ENCODE measurements around a stretch of chr6.

DNA sequence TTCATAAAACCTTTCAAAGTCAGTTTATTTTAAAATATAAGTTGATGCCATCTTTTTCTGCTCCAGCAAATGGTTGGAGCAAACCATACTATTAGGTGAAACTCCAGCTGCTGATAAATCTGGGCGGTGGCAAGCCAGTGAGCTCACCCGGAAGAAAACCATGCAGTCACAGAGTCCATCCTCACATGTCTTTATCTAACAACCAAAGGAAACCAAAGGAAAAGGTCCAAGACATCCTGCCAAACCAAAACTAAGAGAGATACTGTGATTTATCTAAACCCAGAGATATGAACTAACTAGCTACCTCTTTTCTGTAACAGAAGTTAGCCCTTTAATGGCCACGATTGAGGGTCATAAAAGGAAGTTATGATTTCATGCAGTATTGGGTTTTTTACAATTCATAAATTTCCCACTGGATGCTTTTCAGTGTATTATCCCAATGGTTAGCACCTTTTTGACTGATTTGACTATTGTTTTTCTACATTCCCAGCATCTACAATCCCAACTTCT is 72.5 kb downstream of the HIVEP2 start:
- PRO-cap = no peak
- RAMPAGE, long total RNA, 4 experiments = no peak in any of the 4 experiments

- PRO-cap = no peak
- RAMPAGE, long total RNA, 4 experiments = no peak in any of the 4 experiments
Observed at GRCh38 chr6:143061804-143062126, 1.1 kb downstream of the AIG1 start.

DNA sequence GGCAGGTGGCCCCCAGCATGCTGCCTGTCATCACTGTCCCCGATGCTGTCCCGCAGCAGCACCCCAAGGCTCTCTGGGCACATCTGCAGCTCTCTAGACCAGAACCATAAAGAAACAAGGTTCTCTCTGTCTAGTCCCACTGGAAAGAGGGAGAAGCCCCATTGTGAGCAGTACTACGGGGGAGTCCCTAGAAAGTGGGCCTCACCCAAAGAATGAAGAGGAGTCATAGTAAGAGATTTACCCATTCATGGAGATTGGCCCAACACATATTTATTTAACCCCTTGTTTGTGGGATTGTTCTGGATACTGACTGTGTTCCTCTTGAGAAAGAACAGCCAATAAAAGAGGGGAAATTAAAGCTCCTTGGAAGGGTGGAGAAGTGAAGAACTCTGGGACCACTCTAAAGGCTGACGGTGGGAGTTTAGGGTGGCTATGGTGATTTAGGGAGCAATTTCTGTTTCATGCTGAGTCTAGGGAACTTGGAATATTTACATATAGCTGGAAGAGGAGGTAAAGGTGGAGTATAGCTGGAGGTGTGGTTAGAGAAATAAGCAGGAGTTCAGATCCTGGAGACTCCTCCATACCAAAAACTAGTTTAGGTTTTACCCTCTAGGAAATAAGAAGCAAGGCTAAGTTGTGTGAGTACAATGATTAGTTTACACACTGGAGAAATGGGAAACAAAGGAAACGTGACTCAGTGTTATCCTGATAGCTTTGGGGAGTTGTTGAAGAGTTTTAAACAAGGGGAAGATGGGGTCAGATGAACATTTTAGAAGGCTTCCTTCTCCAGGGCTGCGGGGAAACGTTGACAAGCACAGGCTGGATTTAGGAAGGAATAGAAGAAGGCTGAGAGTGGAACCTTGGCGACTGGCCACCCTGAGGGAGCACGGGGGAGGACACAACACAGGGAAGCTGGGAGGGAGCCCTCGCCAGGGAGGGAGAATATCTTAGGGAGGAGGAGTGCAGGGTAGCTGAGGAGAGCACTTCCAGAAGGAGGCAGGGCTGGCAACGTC is 134.4 kb downstream of the AIG1 start:
- PRO-cap = no peak
- RAMPAGE, long total RNA, 4 experiments = no peak in any of the 4 experiments

DNA sequence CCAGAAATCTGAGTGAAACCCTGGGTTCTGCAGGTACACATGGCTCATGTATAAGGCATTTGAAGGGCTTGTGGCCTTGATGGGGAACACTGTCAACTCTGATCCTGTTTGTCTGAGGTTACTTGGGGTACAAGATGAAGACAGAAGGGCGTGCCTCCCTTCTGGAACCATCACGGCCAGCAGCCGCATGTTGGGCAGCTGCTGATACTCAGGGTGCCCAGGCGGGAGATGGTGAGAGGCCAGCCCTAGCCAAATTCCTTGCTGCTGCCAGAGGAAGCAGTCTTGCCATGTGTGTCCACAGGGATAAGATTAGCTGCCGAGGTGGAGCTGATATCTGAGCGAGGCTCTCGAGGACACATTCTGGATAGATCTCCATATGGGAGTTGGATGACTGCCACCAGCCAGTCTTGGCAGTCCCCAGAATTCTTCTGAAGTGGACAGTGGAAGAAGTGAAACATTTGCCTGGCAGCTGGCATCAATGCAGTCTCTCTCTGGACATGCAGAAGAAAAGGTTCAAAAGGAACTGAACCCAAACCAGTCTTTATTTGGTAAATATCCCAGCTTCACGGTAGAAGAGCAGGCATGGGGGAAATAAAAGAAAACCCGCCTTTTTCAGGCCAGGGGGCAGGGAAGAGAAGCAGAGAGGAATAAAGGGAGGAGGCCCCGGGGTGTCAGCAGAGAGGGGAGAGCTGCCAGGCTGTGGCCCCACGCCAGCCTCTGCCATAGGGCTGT is 3.5 kb upstream of the FUCA2 start:
- PRO-cap = no peak
- RAMPAGE, long total RNA, 4 experiments = no peak in any of the 4 experiments

DNA sequence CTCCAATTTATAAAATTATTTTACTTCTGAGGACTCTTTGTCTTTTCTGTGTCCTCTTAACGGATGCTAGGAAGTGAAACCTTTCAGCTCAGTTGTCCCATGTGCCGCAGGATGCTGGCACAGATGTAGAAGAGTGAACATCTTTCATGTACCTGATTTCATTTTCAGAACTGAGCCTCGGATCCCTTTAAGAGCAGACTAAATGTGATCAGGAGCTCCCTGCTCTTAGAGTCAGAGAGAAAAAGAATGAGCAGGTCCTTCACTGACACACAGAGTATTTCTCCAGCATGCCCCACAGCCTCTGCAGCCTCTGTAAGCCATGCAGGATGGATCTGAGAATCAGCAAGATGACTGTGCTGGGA is 27.6 kb upstream of the FUCA2 start:
- PRO-cap = no peak
- RAMPAGE, long total RNA, 4 experiments = no peak in any of the 4 experiments

- PRO-cap = no peak
- RAMPAGE, long total RNA, 4 experiments = no peak in any of the 4 experiments
Observed at GRCh38 chr6:143556418-143556807, 44.9 kb upstream of the FUCA2 start.

DNA sequence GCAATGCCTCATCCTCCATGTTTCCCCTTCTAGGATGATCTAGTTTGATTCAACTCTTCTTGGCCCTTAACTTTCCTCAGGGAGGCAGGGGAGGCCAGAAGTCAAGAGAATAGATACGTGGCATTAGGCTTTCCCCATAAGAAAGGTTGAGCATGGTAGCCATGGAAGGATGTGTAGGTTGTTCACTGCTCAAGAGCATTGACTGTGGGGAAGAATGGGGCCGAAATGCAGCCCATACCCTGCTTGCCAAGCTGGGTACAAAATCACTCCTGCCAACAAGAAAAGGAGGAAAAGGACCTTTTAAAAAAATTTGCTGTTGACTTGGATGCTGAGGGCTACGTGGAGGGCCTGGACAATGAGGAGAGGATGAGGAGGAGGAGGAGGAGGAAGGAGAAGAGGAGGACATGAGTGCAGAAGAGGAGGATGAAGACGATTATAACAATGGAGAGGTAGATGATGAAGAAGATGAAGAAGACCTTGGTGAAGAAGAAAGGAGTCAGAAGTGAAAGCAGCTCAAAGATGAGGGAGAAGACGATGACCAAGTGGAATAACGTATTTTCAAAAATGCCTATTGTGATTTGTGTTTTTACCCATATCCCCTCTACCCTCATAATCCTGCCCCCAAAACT is 66.9 kb upstream of the FUCA2 start:
- PRO-cap = no peak
- RAMPAGE, long total RNA, 4 experiments = no peak in any of the 4 experiments

GRCh38 chr6:143707815-143708274 is 30.1 kb downstream of the PHACTR2 start:
- PRO-cap = no peak
- RAMPAGE, long total RNA, 4 experiments = no peak in any of the 4 experiments

DNA sequence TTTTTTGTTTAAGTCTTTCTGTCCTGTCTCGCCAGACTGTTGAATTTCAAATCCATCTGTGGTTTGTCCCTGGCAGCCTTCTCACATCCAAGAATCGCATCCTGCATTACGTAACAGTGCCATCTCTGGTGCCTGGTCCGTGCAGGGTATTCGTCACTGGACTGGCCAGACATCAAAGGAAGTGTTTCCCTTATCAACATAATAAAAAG is 77.4 kb downstream of the PHACTR2 start:
- PRO-cap = no peak
- RAMPAGE, long total RNA, 4 experiments = no peak in any of the 4 experiments

GRCh38 chr6:143755479-143755891 is 77.7 kb downstream of the PHACTR2 start:
- PRO-cap = no peak
- RAMPAGE, long total RNA, 4 experiments = no peak in any of the 4 experiments

DNA sequence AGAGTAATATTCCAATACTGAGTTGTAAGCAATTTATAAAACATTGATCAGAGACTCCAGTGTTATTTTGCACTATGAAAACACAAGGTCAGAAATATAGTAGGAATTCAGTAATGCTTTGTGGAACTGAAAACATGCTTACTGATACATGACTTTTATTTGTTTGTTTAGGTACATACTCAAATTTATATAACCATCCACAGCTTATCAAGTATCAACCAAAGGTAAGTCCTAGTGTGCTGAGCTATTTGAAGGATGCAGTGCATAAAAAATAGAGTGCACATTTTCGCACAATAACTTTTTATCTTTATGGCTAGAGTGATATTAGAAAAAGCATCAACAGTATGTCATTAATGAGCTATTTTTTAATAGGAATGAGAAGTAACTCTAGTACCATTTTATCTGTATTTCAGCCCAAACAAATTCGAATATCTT is 1.6 kb upstream of the ZC2HC1B start:
- PRO-cap = no peak
- RAMPAGE, long total RNA, 4 experiments = no peak in any of the 4 experiments

DNA sequence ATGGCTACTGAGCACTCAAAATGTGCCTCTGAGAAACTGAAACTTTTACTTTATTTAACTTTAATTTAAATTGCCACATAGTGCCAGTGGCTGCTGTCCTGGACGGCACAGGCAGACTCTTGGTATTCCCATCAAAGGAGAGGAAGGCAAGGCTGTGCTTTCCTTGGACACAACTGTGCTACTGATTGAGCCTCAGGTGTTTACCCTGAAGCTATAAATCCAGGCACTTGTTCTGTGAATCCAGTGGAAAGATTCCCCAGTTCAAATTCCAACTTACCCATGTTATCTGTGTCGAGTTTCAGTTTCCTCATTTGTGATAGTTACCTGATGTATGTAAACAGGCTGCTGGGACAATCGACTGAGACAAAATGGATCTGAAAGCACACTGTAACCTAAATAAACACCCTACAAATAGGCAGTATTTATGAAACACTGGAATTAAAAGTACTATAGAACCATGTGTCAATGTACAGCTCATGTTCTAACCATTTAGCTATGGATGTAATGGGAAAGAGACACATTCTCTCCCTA is 57.2 kb downstream of the PLAGL1 start:
- PRO-cap = no peak
- RAMPAGE, long total RNA, 4 experiments = no peak in any of the 4 experiments

GRCh38 chr6:144063068-144063619 is 32.2 kb downstream of the SF3B5 start:
- PRO-cap = no peak
- RAMPAGE, long total RNA, 4 experiments = no peak in any of the 4 experiments

DNA sequence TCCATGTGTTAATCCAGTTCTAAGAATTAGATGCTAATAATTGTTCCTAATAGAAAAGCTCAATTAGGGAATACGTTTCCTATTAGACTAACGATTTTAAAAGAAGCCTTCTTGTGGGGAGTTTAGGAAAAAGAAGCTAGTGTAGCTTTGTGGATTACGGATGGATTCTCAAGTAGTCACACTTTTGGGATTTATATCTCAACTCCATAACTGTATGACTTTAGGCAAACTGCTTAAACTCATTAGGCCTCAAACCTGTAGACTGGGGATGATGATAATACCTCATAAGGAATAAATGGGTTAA is 27.6 kb downstream of the STX11 start:
- PRO-cap = no peak
- RAMPAGE, long total RNA, 4 experiments = no peak in any of the 4 experiments

GRCh38 chr6:144190460-144191025 is 40.2 kb downstream of the STX11 start:
- PRO-cap = no peak
- RAMPAGE, long total RNA, 4 experiments = no peak in any of the 4 experiments

- PRO-cap = no peak
- RAMPAGE, long total RNA, 4 experiments = no peak in any of the 4 experiments
Observed at GRCh38 chr6:144304103-144304723, 19.1 kb downstream of the UTRN start.

DNA sequence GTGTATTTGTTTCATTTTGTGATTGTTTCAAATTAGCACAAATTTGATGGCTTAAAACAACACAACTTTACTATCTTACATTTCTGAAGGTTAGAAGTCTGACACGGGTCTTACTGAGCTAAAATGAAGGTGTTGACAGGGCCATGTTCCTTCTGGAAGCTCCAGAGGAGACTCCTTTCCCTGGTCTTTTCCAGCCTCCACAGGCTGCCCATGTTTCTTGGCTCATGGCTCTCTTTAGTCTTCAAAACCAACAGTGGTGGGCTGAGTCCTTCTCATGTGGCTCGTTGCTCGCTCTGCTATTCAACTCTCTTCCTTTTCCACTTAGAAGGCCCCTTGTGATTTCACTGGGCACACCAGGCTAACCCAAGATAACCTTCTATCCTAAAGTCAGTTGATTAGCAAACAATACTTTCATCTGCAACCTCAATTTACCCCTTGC is 79.5 kb downstream of the UTRN start:
- PRO-cap = no peak
- RAMPAGE, long total RNA, 4 experiments = no peak in any of the 4 experiments

GRCh38 chr6:144543254-144543779 is 258.2 kb downstream of the UTRN start:
- PRO-cap = no peak
- RAMPAGE, long total RNA, 4 experiments = no peak in any of the 4 experiments

DNA sequence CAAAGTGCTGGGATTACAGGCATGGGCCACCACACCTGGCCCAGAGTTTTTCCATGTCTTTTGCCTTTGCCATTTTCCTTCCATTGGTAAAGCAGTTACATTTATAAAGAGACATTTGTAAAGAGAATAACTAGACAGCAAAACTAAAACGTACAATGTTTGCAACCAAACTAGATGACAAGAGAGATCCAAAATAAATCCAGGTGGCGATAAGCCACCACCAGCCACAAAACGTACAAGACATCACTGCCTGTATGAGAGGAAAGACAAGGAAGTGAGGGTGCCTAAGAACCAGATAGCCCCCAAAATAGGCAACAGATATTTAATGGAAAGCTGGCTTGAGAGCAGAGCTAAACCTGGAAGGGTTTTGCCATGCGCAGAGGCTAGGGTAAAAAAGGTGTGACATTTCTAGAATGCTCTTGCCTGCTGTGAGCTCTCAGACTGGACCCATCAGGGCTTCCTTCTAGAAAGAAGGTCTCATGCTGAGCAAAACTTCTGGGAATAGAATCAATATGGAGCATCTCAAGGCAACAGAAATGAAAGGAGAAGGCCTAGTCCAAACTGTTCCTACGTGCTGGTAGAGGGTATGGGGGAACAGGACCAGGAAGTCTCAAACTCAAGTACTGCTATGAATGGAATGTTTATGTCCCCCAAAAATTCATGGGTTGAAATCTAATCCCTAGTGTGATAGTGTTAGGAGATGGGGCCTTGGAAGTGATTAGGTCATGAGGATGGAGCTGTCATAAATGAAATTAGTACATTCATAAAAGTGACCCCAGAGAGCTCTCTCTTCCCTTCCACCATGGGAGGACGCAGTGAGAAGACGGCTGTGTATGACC is 528.5 kb downstream of the UTRN start:
- PRO-cap = no peak
- RAMPAGE, long total RNA, 4 experiments = no peak in any of the 4 experiments

GRCh38 chr6:145813571-145814593 is 713 bp downstream of the FBXO30 start:
- PRO-cap = no peak
- RAMPAGE, long total RNA, 4 experiments = no peak in any of the 4 experiments

All from omental fat pad (tissue), 4 donors.